OVCAR3 (cell line): ENCODE measurements around a stretch of chr10.

- RRBS = no CpG with 5 or more reads among the region's 7 CpGs
Measured at GRCh38 chr10:110954755-110955608, 35.6 kb downstream of the SHOC2 start.

DNA sequence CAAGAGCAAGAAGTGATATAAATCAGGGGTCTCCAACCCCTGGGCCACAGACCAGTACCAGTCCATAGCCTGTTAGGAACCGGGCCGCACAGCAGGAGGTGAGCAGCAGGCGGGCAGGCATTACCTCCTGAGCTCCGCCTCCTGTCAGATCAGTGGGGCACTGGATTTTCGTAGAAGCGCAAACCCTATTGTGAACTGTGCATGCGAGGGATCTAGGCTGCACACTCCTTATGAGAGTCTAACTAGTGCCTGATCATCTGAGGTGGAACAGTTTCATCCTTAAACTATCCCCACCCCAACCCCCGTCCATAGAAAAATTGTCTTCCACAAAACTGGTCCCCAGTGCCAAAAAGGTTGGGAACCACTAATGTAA is 54.3 kb downstream of the GPAM start:
- RRBS = no CpG with 5 or more reads among the region's 8 CpGs

DNA sequence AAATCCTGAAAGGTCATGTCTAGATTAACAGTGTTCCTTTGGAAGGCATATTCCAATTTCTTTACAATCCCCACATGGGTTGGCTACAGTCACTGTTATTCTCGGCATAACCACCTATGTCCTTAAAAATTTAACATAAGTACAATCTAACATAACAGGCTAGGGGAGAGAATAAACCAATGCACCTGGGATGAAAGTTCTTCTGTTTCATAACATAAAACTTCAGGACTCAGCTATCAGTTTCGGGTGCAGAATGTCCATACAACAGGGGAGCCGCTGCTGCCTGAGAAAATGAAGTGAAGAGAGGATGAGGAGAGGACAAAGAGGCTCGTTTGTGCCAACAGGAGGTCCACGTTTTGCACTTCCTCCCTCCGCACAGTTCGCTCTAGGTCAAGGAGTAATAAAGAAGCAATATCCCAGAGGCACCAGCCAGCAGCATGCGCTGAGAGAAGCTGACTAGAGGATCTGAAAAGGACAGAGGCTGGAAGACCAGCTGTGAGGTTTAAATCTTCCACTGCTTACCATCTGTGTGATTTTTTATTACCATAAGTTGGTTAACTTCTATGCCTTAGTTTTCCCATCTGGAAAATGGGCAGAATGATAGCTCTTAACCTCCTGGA is 846 bp downstream of the GPAM start:
- RRBS = no CpG with 5 or more reads among the region's 8 CpGs

- RRBS = no CpG with 5 or more reads among the region's 5 CpGs
Measured at GRCh38 chr10:112820239-112820875, 129.7 kb upstream of the TCF7L2 start.

DNA sequence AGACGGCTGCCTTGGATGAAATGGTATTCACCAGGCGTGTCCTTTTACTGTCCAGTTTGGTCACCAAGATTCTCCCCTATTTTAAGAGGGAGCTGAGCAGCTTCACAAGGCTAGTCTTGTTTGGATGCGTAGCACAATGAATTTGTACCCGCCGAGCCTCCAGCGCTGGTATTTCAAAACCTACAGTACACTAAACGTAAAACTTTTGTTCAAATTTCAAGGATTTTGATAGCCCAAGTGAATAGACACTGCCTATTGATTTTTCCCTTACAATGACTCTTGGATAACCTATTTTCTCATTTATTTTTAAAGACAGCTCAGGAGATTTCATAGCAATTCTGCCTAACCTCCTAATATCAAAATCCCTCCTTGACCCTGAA is 118.6 kb upstream of the TCF7L2 start:
- RRBS = no CpG with 5 or more reads among the region's 7 CpGs

GRCh38 chr10:113063101-113064037 is 113.3 kb downstream of the TCF7L2 start:
- RRBS = 93% methylated on average over 2 of the region's 15 CpGs

DNA sequence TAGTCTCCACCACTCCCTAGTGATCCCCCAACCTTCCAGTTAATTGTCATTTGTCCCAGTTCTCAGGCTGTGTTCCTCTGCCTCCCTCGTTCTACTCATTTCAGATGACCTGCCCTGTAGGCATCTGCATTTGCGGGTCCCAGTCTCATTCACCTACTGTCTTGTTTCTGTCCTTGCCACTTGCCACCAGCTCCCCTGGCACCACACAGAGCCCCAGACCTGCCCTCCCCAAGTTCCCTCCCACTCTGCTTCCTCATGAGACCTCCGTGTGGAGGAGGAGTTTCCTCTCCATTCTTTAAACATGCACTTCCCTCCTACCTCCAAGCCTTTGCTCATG is 13.7 kb upstream of the HABP2 start:
- RRBS = no CpG with 5 or more reads among the region's 3 CpGs

DNA sequence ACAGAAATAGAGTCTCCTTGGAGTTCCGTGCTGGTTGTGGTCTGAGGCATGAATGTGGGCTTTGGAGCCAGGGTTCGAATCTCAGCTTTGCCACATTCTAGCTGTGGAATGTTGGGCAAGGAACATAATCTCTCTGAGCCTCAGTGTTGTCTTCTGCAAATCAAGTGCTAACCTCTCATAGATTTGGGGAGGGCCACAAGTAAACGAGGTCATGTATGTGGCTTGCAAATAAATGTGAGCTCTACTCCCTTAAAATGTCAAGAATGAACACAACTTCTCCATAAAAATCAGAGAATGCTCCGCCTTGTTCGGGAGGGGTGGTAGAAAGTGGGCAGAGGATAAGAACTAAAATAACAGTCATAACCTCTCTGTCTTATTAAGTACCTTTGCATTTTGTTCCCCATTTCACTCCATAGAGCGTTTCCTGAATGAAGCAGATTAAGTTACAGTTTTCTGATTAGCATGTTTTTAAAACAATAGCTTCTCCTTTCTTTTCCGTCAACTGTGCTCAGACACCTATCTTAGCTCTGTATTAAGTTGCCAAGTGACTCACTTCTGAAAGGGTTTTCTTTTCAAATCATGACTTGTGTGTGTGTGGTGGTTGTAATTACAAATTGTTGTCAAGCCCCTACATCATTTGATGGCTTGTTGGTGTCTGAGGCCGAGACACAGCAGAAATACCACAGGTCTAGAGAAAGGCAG is 1.2 kb downstream of the HABP2 start:
- RRBS = no CpG with 5 or more reads among the region's 8 CpGs

GRCh38 chr10:113613900-113614333 is 49.9 kb downstream of the NRAP start:
- RRBS = no CpG with 5 or more reads among the region's 7 CpGs

DNA sequence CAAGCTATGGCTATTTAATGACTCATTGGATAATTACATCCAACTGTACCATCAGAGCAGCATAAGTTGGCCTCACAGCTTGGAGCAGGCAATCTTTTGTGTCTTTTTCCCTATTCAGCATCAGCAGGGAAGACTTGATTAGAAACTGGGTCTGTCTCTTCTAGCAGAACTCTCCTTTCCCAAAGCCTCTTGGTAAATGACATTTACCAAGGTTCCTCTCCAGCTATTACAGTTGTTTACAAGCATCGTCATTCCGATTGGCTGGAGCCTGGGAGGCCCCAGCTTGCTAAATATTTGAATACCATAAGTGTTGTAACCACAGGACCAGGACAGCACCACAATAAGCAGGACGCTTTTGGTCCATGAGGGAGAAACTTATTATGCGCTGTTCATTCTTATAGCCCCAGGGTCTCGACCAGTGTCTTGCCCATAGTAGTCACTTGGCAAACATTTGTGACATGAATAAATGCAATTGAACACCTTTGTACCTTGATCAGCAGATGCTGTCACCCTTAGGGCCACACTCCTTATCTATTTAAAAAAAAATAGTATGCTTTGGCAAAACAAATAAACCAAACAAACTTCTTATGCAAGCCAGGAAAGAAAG is 33.0 kb downstream of the NRAP start:
- RRBS = no CpG with 5 or more reads among the region's 5 CpGs

DNA sequence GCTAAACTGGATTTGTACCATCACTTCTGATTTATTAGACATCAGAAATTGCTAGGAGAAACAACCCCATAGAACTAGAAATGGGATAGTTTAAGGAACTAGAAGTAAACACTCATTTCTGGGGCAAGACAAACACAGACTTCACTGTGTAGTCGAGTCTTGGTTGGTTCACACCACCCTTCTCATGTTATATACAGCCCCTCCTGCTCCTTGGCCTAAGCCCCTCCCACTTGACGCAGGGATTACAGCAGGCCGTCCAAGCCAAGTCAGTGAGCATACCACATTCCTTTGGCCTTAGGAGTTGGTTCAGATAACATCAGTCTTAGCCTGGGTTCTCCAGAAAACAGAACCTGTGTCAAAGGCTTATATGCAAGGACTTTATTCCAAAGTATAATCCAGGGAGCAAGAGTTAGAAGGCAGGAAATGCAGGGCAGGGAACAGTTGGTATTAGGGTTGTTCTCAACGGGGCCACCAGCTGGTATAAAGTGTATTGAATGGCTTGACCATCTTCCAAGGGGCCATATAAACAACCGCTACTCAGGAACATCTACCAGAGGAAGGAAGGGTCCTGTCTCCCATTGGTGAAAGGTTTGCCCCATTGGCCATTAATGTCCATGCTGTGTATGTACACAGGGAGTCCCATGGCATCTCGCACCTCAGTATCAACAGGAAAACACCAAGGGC is 2.2 kb upstream of the NRAP start:
- RRBS = no CpG with 5 or more reads among the region's 6 CpGs

DNA sequence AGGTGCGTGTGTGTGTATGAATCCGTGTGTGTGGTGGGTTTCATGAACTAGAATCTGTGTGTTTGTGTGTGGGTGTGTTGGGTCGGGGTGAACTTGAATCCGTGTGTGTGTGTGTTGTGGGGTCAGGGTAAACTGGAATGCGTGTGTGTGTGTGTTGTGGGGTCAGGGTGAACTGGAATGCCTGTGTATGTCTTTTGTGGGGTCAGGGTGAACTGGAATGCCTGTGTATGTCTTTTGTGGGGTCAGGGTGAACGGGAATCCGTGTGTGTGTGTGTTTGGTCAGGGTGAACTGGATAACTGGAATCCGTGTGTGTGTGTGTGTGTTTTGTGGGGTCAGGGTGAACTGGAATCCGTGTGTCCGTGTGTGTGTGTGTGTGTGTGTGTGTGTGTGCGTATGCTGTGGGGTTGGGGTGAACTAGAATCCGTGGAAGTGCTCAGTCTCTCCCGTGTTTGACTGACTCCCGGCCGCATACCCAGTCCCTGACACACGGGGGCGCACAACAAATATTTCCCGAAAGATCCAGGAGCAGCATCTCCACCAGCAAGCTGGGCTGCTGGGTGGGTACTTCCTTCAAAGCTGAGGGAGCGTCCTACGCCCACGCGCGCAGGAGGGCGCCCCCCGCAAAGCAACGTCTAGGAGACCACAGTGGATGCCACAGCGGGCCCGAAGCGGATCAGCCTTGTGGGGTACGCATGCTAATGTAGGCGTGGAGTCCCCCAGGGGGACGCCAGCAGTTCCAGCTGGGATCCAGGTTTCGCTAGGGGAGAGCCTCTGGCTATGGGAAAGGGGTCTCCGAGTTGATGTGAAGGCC is 843 bp upstream of the CASP7 start:
- RRBS = no CpG with 5 or more reads among the region's 34 CpGs

- RRBS = no CpG with 5 or more reads among the region's 7 CpGs
Measured at GRCh38 chr10:114246770-114247511, 7.9 kb downstream of the VWA2 start.

DNA sequence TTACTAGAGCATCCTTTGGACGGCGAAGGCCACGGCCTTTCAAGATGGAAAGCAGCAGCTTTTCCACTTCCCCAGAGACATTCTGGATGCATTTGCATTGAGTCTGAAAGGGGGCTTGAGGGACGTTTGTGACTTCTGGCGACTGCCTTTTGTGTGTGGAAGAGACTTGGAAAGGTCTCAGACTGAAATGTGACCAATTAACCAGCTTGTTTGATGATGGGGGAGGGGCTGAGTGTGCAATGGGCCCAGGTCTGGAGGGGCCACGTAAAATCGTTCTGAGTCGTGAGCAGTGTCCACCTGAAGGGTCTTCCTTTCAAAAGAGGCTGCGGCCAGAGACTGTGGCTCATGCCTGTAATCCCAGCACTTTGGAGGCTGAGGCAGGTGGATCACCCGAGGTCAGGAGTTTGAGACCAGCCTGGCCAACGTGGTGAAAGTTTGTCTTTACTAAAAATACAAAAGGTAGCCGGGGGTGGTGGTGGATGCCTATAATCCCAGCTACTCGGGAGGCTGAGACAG is 52.7 kb downstream of the VWA2 start:
- RRBS = no CpG with 5 or more reads among the region's 13 CpGs

- RRBS = no CpG with 5 or more reads among the region's 11 CpGs
Measured at GRCh38 chr10:114427430-114428048, 23.2 kb upstream of the AFAP1L2 start.

DNA sequence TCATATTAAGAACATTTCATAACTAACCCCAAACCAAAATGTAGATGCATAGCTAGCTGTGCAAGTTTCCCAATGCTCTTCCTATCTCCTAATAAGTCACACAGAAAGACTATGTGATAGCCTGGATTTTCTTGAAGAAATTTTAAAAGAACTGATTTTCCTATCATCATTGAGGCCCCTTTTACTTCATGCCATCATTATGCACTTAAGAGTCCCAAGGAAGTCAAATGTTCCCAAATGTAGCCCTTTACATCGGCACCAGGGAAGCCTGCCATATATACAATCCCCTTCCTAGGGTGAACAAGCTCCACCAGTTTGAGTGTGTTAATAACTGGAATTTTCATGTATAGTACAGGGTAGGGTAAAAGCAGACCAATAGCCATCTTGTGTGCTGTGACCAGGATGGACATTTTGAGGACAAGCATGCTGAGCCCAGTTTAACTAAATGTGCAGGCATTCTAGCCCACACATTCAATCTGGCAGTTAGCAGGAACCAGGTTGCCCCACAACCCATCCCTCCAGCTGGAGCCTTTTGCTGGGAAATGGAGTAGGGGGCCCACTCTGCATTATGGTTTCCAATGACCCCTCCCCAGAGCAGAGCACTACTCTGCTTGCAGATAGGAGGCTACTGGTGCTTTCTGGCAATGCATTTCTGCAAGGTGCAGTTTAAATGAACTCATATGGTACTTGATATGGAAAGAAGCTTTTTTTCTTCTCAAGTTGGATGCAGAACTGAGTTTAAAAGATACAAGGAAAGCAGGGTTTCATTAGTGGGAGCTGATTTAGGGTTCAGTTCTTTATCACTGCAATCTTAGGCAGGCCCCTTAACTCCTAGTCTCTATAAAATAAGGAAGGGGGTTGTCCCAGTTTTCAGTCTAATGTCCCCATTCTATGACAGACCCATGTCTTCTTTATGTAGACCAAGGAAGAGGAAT is 28.8 kb upstream of the AFAP1L2 start:
- RRBS = no CpG with 5 or more reads among the region's 1 CpG

DNA sequence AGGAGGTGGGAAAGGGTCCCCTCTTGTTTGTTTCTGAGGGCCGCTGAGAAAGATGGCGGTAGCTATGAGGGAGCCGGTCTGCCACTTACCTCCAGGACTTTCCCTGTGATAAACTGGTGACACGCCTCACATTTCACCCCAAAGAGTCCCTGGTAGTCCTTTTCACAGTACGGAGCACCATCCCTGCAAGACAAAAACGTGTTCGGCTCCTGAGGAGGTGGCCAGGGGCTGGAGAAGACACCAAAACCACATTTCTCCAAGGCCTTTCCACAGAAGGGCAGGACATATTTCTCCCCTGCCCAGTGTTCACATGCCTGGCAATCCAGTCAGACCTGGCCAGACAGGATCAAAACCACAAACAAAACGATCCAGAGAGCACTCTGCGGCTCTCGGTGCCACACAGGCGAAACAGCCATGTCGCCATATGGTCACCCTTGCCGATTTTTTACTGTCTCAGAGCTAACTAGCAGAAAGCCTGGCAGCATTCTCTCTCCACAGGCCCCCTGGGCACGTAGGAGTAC is 113.1 kb downstream of the ABLIM1 start:
- RRBS = no CpG with 5 or more reads among the region's 14 CpGs

GRCh38 chr10:114631223-114632559 is 26.4 kb downstream of the ABLIM1 start:
- RRBS = 7% methylated on average over 12 of the region's 63 CpGs

GRCh38 chr10:114650950-114651284 is 7.2 kb downstream of the ABLIM1 start:
- RRBS = no CpG with 5 or more reads among the region's 6 CpGs